H7 (cell line): ENCODE measurements around the gene FANCI.

- RAMPAGE, long total RNA = no peak
Observed at GRCh38 chr15:85726088-85726795, 68.5 kb downstream of the KLHL25 start.

GRCh38 chr15:85743185-85743455 is 51.6 kb downstream of the KLHL25 start:
- RAMPAGE, long total RNA = no peak

- RAMPAGE, long total RNA = no peak
Observed at GRCh38 chr15:85745219-85745958, 49.3 kb downstream of the KLHL25 start.

GRCh38 chr15:85750829-85751270 is 43.9 kb downstream of the KLHL25 start:
- RAMPAGE, long total RNA = no peak

DNA sequence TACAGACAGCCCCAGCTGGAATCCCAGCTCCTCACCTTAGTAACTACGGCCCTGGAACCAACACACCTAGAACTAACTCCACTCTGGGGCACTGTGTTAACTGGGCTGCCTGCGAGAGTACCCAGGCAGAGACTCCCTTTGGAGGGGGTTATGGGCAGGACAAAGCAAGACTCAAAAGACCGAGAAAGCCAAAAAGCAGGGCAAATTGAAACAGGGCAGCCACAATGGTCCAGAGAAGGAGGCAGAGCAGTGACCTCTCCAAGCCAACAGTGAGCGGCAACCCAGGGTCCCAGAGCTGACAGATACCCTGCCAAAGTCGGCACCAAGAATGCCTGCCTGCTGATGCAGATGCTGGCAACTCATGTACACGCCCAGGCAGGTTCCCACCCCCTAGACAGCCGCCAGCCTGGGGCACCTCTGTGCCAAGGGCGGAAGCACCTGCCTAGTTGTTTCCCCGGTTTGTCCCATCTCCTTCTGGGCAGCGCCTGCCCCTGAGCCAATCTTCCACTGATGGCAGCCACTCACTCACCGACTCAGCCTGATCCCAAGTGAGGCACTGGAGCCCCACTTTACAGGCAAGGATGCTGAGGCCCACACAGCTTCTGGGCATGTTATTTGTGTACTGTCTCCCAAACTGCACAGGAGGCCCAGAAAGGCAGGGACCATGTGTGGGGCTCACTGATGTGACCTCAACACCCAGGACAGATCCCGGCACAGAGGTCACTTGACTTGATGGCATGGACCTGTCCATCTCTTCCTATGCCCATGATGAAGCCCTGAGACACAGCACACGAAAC is 22.0 kb downstream of the KLHL25 start:
- RAMPAGE, long total RNA = no peak

DNA sequence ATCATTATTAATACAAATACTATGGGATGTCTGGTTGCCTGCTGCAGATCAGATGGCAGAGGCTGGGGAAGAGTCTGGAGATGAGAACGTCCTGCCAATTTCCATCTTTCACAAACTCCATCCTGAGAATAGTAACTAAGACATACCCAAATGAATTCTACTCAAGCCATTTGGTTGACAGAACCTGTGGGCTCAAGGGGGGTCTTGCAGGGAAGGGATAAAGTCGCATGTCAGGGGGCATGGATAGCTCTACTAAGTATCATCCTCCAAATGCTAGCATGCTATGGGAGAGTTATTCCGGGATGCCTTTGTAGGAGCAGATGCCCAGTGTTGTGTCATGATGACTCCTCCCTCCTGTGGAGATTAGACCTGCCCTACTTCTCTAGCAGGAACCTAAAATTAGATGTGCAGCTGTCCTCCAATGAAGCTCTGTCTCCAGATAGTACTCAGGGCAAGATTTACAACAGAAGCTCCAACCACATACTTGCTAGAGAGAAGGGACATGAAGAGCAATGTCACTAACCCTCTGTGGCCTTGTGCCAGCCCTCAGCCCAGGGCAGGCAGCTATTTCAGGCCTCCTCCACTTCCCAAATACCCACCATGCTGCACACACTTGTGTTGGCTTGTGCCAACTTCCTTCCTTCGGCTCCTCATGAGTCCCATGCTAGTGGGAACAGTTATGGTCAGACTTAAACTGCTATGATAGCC is 82.5 kb downstream of the AGBL1 start:
- RAMPAGE, long total RNA = no peak

DNA sequence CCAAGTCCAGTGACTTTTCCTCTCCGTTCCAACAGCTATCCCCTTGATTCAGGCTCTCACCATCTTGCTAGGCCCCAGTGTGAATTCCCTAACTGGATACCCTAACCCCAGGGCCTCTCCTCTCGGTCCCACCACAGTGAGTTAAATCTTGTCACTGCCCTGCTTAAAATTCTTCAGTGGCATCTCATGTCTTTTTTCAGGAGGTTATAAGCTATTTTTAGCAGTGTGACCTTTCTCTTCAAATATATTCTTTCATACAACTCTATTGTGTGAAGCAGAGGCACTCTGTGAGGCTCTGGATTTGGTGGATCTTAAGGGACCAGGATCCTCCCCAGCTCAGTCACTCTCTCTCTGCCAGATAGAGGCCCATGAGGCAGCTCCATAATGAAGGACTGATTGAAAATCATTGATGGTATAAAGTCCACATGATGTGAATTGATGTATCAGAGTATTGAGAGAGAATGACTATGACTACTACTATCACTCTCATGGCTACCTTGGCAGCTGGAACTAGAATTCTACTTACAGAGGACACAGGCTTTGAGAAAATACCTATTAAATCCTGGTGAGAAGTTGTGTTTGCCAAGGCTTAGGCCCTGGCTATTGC is 760.4 kb downstream of the NTRK3 start:
- RAMPAGE, long total RNA = no peak

DNA sequence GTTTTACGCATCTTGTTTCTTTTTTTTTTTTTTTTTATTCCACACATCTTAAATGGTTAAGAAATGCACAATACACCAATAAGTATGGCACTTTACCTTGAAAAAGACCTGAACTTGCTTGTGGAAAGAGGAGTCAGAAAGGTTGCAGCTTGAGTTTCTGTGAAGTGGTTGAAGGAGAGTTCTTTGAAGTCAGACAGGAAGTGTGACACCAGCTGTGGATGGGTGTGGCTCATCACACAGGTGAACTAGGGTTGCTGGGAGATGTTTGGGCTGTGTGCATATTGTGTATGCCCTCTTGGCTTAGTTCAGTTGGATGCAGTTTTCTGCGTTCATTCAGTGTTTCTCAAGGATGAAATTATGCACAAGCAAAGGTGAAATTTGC is 6.3 kb downstream of the AEN start:
- RAMPAGE, long total RNA = no peak

DNA sequence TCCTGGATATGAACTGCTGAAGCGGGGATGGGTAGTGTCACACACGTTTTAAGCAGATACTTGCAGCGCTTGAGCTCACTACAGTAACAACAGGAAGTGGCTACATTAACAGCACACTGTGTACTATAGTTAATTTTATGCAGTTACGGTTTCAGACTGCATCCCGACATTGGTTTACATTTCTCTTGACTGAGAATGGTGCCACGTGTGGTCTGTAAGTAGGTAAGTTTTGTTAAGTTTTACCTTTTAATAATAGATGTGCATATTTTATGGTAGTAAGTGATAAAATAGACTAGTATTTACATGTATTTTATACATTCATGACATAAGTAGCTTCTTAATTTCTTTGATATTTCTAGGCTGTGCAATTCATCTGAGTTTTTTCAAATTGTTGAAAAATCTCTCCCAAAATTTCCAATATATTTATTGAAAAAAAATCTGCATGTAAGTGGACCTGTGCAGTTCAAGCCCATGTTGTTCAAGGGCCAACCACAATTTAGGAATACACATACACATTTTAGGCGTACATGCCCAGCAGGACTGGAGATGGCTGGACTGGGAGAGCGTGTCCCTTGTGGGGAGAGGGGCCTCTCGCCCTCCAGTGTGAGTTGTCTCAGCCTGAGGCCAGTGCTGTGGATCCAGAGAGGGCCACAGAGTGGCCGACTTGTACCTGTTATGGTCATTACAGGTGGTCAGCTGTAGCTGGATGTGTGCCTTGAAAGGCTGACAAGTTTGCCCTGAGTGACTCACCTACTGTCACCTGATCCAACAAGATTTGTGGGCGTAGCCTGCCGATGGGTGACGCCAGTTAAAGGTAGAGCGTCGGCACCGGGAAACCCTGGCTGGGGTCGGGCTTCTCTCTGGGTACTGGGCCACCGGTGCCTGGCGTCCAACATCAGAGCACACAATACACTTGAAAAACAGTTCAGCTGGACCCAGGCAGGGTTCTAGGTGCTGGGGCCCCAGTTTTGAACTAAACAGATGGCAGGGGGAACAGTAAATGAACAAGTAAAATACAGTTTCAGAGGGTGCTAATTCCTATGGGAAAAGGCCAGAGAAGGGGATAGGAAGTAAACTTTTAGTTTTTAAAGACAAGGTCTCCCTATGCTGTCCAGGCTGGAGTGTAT is 3.0 kb upstream of the ISG20 start:
- RAMPAGE, long total RNA = no peak

DNA sequence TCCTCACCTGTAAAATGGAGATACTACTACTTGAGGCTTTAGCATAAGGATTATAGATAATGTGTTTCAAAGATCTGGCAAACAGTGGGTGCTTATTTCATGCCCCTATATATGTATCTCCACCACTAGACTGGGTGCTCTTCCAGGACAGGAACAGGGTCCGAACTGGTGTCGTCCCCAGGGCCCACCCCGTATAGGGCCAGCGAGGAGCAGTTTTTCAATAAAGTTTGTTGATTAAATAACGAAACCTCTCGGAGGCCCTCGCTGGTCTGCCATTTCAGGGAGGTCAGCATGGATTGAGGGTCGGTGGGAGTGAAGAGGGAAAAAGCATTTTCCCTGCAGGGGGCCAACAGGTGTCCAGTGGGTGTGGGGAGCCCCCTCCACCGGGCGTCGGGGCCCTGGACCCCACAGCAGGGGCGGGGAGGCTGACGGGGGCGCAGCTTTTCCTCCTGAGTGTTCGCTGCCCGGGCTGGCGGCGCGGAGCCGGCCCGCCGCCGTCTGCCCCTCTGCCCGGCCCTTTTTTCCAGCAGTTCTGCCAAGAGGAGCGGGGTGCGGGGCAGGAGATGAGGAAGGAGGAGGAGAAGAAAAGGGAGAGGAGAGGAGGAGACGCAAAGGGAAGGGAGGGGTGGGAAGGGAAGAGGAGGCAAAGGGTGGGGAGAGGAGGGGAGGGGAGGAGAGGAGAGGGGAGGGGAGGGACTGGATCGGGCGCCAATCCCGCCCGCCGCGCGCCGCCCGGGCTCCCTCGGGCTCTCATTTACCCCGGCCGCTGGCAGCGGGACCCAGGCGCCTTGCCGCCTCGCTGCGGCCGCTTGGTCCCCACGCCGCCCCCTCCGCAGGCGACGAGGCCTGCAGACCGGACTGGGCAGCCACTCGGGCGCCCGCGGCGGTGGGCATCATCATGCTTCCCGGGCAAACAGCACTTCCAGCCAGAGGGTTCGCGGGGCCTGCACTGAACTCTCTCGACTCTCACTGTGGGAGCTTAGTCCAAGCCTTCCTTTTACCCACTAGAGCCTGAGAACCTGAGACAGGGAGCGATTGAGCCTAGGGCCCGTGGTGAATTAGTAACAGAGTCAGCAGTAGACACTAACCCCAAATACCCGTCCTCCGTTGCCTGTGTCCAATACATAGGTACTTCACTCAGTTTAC is 66.3 kb downstream of the ISG20 start:
- RAMPAGE, long total RNA = no peak

DNA sequence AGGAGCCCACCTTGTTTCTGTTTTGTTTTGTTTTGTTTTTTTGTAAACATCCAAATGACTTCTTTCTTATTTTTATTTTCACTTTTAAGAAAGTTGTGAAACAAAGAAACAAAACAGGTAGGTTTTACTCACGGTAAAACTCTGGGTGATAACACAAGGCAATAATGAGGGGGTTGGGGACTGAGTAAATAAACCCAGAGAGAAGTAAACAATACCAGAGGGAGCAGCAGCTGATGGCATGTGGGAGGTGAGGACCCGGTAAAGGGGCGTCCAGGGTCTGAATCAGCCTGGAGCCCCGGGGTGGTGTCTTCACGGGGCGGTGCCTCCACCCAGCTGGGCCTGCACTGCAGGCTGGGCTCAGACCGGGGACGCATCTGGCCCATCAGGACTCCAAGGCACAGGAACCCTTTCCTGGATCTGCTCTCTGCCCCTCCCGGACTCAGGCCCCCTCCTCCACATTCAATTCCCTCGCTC is 73.7 kb upstream of the MFGE8 start:
- RAMPAGE, long total RNA = no peak

- RAMPAGE, long total RNA = no peak
Observed at GRCh38 chr15:88990084-88990687, 77.0 kb upstream of the MFGE8 start.

- RAMPAGE, long total RNA = no peak
Observed at GRCh38 chr15:89113189-89114016, 25.1 kb downstream of the ABHD2 start.

DNA sequence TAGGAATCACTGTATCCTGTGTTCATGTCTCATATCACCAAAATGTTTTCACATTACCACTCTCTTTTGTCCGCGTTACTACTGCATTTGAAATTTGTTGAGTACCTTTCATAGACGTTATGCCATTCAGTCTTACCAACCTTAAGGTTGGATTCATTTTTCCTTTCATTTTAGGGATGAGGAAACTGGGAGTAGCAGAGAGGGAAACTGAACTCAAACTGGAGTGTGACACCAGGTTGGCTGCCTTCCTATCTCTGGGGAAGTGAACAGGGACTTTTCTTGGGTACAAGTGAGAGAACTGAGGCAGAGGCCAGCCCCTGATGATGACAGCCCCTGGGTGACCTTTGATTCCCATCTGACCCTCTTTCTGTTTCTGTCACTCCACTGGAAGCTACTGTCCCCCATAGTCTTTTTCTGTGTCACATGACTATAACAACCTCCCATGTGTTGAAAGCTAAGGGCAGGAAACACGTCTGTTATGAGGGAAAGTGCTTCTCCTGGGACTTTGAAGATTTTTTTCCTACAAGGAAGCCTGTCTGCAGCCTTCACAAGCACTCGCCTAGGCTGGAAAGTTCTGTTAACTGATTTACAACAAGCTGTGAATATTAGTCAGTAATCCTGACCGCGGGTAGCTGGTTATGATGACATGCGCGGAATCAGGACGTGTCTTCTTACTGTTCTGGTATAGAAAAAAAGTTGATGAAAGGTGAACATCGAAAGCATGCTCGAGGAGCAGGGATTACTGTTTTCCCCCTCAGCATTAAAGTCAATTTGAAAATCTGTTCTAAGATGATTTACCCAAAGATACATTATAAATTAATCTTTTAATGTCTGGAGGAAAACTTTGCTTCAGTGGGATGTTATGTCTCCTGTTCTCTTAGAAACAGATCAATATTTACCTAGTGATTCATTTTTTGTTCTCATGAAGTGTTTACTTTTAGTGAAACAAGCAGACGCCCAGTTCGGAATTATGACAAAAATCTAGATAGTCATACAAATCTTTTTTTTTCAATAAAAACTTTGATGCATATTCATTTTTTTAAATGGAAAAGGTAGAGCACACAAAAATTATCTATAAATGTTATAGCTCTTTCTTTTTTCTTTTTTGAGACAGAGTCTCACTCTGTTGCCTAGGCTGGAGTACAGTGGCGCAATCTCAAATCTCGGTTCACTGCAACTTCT is 31.5 kb downstream of the ABHD2 start:
- RAMPAGE, long total RNA = no peak

DNA sequence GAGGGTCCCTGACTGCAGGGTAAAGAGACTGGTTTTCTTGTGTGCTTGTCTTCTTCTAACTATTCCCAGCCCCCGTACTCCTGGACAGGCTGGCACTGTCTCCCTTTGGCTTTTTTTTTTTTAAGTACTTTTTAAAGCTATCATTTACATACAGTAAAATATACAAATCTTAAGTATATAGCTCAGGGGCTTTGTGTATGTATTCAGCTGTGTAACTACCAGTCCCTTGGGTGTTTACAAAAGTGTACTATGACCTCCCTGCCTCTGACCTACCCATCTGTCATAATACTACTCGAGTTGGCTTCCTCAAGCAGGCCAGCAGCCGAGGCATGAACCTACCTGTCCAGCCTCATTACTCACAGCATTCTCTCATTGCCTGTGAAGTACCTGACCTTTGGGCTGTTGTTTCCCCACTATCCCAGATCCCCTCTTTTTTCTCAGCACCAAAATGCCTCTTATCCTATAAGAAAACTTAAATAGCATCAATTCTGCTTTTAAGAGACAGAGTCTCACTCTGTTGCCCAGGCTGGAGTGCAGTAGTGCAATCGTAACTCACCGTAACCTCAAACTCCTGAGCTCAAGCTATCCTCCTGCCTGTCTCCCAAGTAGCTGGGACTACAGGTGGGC is 33.2 kb downstream of the ABHD2 start:
- RAMPAGE, long total RNA = no peak

GRCh38 chr15:89177037-89177384 is 44.4 kb downstream of the RLBP1 start:
- RAMPAGE, long total RNA = no peak

- RAMPAGE, long total RNA = no peak
Observed at GRCh38 chr15:89200930-89202150, 20.0 kb downstream of the RLBP1 start.

DNA sequence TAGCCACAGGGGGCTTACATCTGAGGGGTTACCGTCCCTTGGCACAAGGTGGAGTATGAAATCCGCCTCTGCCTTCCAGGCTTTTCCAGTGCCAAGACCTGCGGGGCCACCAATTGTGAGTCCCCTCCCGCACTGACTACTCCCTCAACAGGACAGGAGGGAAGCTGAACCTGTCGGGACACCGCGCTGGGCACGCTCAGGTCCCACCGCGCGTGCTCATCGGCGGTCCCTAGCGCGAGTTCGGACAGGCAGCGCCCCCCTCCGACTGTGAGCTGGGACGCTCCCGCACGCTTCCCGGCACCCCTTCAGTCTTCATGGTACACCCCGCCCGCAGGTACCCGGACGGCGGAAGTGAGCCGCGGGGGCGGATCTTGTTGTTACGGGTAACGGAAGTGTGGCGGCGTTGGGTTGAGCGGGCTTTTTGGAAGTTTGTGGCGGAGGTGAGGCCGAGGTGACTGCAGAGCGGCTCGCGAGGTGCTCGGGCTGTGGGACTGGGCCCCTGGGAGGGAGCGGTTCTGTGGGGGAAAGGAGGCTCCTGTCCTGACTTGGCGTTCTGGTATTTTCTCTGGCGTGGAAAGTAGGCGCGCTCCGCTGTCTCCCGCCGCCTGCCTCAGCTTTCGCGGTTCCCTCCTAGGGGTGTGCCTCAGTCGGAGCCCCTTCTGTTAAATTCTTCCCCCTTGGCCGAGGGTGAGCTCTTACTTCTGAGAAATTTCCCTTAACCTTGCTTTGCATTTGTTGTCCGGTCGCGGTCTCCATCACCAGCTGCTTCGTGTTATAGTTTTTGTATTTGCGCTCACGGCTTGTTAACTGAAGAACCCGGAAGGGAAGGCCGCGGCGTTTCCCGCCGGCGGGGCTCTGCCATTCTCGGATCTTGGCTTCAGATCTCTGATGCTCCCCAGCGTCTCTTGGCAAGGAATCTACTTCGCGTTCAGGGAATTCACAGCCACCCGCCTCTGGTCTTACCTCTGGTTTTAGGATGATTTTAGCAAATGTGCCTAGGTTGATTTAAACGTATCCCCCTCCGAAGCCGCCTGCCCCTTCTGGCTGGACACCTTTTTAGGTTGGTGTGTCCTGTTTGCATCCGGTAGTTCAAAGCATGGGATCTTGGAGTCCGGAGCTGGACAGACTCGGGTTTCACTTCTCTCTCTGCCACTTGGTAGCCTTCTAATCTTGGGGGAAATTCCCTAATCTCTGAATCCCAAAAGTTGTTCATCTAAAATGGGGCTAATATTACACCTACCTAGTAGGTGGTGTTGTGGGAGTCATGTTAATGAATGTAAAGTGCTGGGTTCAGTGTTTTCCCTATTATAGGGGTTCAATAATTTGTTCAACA is at the start of gene FANCI:
Gene FANCI, plus strand, starts transcription at position 386 of the 1,333 bp plus-strand sequence.
- RAMPAGE, long total RNA = start-site peak on the plus strand centred at position 423 of the sequence, 35 bp wide, 92 reads

DNA sequence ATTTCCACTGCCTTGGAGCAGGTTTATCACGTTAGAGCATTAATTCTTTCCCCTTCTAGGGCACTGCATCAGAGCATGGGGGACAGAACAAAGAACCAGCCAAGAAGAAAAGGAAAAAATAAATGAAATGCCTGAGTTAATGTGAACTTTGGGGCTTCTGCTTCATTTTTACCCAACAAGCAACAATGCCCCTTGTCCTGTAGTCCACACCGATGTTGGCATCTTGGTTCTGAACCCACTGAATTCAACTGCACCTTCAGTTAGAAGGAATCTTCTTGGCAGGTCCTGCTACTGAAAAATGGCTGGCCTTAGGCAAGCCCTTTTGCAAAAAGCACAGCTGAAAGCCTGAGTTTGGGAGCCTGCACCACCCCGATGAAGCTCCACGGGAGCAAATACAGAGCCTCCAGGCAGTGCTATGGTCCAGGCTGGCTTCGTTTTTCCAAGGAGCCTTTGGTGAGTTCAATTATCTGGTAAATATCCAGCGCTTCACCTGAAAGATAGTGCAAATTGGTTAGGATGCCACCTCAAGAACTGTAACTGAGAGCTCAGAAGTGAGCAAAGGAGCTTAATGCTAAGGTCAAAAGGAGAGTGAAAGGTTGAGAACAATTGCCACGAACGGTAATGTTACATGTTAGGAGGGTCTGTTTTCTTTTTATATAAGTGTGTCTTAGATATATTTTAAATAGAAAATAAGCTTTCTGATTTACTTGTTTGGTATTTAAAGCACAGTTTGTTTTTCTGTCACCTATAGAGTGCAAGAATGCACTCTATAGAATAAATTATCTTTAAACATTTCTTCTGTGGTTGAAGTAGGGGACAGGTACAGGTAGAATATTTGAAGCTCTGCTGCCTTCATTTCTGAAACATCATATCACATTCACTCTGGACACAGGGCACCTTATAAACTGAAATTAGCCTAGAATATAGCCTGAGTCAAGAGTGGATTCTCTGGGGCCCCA is 18.0 kb downstream of the POLG start:
- RAMPAGE, long total RNA = no peak

GRCh38 chr15:89325244-89325770 is 9.3 kb downstream of the POLG start:
- RAMPAGE, long total RNA = no peak